NCI-H460 (cell line): Measurements from ENCODE around the gene SLC12A6.

DNA sequence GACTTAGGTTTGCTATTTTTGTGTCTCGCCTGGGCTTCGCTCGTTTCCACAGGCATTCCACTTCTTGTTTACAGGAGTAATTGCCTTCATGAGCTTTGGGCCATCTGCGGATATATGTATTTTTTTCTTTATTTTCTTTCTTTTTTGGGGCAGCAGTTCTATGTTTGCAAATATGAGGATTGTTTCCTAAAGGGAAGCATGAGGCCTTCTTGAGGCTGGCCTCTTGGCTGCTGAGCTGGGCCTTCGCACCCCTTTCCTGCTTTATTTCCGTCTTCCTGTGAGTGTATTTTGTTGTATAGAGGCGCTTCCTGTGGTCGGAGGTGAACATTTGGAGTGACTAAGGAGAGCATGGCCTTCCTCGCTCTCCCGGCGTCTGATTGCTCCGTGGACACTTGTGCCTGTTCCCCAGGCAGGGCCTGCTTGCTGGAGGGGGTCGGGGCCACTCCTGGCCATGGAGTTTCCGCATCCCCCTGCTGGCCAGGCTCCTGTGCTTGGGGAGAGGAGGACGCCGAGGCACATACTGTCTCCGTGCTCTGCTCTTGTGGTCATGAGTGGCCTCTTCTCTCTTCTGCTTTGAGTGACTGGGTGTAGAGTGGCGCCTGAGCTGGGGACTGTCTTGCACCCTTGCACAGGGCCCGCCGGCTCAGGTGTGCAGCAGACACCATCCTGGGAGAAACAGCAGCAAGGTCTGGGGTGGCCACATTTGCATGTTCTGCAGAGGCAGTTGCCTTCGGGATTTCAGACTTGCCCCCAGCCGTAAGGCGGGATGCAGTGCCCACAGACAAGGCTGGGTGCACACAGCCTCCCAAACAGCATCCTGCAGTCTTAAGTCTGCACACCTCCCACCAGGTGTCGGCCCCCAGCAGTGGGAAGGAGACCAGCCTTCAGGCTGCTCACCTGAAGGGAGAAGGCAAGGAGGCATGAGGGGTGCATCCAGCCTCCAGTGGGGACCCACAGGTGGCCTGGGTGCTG, 16.2 kb downstream of the KLF13 start:
RAMPAGE:
- cytosol, long total RNA, result no peak
- long total RNA, result no peak
- nucleus, long total RNA, result no peak

RAMPAGE:
- cytosol, long total RNA, result no peak
- long total RNA, result no peak
- nucleus, long total RNA, result no peak
Observed at GRCh38 chr15:31351254-31351775, 24.7 kb downstream of the KLF13 start.

GRCh38 chr15:31352765-31353889, 26.5 kb downstream of the KLF13 start:
RAMPAGE:
- cytosol, long total RNA, result no peak
- long total RNA, result no peak
- nucleus, long total RNA, result no peak

DNA sequence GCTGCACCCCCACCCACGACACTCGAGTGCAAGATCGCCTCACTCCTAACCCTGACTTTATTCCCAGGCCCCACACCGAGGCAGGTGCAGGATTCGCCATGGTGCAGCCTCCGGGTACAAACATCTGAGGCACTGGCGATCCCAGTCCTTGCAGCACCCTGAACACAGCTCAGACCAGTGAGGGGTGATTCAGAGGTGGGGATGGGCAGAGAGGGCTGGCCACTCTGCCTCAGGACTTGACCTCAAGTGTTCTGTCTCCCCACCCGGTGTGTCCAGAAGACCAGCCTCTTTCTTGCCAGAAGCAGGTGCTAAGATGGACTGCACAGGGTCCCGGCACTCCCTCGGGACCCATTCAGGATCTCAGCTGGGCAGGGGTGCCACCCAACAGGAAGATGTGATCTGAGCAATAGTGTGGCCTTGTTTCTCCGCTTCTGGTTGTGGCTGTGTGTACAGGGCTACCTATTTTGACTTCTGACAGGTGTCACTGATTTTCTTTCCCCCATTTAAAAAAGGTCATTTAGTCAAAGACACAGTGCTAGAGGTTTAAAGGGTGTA, 49.3 kb downstream of the KLF13 start:
RAMPAGE:
- cytosol, long total RNA, result no peak
- long total RNA, result no peak
- nucleus, long total RNA, result no peak

DNA sequence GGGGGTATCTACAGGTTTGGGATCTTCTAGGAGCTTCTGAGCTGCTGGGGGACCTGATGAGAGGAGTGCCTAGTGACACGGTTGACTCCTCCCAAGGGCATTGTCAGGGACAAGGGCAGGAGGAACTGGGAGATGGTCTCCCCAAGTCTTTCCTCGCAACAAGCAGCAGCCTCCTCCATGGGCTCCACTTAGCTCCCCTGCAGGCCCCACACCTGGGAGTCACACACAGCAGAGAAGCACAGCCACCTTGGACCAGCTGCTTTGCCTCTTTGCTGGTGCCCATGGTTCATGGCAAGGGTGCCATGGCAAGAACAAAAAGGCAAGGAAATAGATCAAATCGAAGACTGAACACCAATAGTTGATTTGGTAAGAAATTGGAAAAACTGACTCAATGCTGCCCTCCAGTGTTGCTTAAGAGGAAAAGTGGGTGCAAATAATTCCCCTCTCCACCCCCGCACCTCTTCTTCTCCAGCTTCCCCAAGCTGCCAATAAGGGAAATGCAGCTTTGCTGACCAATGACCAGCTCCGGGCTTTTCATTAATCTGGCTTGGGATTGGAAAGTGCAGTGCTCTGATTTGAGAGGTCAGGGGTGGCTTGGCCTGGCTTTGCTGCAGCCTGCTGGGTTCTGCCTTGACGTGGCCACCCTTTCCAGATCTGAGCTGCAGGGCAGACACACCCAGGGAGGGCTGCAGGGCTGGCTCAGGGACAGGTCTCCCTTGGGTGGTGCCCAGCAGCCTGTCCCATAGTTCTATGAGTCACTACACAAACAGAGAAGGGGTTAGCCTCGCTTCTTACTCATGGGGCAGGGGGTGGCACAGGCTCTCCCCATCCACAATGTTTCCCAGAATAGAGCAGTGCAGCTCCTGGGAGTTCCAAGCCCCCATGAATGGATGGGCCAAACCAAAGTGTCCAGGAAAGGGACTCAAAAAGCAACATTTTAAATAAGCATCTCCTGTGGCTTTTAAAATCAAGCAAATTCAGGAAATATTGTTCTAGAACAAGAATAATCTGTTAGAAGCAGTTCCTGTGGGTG, 162.0 kb downstream of the KLF13 start:
RAMPAGE:
- cytosol, long total RNA, result no peak
- long total RNA, result no peak
- nucleus, long total RNA, result no peak

DNA sequence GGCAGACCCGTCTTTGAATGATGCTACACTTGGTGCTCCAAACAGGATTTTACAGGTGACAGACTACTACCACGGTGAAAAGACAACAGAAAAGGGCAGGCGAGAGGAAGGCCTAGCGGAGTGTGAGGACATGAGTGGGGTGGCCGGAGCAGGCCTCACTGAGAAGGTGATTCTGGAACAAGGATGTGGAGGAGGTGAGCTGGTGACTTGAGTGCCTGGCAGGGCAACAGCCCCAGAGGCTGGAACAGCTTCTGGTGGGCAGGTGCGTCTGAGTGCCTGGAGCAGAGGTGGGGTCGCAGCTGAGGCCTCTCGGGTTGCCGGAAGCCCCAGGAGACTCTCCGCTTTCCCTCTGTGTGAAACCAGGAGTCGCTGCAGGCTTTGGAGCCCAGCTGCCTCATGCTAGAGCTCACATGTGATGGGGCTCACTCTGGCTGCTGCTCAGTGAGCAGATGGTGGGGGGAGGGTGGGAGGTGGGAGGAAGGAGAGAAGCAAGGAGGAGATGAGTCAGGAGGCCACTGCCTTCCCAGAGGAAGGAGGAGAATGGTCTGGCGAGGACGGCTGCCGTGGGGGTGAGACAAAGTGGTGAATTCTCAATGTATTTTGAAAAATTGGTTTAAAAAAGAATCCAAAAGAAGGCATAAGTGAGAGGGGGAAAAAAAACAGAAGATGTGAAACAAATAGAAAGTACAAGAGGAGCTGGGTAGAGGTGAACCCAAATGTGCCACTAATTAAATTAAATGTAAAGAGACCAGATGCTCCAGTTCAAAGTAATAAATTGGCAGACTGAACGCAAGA, 130.3 kb downstream of the OTUD7A start:
RAMPAGE:
- cytosol, long total RNA, result no peak
- long total RNA, result no peak
- nucleus, long total RNA, result no peak

GRCh38 chr15:32315501-32315932, 87.6 kb downstream of the GOLGA8K start:
RAMPAGE:
- cytosol, long total RNA, result no peak
- long total RNA, result no peak
- nucleus, long total RNA, result no peak

GRCh38 chr15:33150693-33151721, 43.5 kb downstream of the FMN1 start:
RAMPAGE:
- cytosol, long total RNA, result no peak
- long total RNA, result no peak
- nucleus, long total RNA, result no peak

DNA sequence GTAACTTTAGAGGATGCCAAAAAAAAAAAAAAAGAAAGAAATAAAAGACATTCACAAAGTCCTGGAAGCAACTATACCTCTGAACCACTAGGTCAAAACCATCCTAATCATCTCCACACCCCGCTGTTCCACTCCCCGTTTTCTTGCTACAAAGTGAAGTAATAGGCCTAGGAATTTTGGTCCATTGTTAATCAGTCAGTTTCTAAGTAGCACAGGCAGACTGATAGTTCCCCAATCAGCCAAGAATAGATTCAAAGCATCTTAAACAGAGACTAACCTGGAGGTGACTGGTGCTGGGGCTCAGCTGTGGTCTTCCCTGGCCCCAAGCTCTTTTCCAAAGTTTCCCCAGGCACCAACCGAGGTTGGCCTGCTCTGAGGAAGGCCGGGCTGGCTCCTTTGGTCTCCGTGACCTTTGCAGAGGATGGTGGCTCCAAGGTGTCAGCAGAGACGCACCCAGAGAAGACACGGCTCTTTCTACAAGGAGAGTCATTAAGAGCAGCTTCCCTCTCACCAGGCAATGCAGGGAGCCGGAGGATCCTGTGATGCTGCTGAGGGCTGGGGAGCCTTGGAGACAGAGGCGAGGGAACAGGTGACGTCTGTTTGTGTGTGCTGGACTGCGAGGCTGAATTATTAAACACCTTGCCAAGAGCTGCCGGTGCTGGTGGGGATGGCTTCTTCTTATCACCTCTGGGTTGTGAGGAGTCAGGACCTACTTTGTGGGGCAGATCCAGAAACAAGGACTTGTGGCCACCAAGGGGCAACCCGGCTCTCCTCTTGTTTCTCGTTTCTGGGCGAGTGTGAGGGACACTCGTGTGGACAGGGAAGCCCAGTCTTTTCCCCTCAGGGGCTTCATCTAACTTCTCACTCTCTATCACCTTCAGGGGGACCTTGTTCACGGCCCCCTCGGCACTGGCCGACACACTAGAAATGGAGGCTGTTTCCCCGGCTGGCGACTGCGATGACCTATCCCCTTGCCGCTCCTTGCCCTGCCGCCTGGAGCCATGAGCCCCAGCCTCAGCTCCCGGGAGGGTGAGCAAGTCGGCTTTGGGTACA, 41.4 kb downstream of the FMN1 start:
RAMPAGE:
- cytosol, long total RNA, result no peak
- long total RNA, result no peak
- nucleus, long total RNA, result no peak

GRCh38 chr15:33727509-33727962, 240.8 kb upstream of the CHRM5 start:
RAMPAGE:
- cytosol, long total RNA, result no peak
- long total RNA, result no peak
- nucleus, long total RNA, result no peak

DNA sequence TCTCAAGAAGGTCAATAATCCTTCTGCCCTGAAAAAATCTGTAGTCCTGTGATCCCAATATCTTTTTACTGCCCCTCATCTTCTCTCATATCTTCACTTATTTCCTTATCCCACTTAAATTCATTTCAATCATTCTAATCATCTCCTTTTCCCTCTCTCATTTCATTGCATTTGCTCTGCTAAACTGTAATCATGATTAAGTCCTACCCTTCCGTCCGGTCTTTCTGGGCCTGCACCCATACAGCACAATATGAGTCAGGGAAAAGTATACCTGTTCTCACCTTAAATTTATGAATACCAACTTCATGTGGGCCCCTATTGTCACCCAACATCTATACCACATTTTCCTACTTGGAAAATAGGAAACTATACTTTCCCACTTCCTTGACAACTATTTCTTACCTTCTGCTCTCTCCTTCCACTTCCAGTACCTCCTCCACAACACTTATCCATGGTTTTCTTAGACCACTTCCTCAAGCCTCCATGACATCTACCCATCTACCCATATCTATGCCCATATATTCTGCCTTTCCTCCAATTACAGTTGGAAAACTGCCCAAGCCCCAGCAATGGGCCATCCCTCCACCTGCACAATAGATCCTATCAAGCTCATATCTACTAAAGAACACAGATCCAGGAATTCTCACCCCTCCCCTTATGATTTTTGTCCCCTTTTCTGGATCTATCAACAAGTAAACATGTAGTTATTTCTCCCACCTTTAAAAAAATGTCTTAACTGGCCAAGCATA, 29.5 kb downstream of the CHRM5 start:
RAMPAGE:
- cytosol, long total RNA, result no peak
- long total RNA, result no peak
- nucleus, long total RNA, result no peak

DNA sequence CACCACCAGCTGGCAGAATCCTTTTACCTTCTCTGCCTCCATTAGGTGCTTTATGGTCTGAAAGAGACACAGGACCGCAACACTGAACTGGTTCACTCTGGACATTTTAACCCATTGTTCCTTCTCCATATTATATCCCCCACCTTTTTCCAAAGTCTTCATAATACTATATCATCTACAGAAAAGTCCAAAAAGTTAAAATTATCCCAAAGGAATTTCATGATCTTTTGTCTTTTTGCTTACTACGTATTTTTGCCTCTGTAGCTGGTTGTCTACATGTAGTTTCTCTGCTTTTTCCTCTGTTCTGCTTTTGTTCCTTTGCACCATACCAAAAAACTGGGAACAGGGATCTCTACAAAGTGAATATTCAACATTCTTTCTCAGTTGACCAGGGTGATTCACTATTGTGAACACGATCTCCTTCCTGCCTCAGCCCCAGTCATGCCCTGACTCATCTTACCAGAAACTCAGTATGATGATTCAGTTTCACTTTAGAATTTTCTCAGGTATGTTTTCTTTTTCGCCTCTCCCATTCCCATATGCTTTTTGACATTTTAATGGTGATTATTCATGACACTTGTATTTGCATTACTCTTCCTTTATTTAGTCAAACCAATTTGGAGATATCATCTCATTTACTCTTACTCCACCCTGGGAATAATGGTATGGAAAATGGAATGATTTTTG, 14.4 kb downstream of the EMC4 start:
RAMPAGE:
- cytosol, long total RNA, result no peak
- long total RNA, result no peak
- nucleus, long total RNA, result no peak

GRCh38 chr15:34337598-34338452, at the start of gene SLC12A6:
Gene SLC12A6, minus strand, starts transcription at chr15:34337781.
RAMPAGE:
- cytosol, long total RNA, result no peak
- long total RNA, result no peak
- nucleus, long total RNA, result no peak

RAMPAGE:
- cytosol, long total RNA, result no peak
- long total RNA, result no peak
- nucleus, long total RNA, result no peak
Observed at GRCh38 chr15:34653969-34655035, 70.9 kb upstream of the GOLGA8B start.

GRCh38 chr15:34662933-34663574, 79.6 kb upstream of the GOLGA8B start:
RAMPAGE:
- cytosol, long total RNA, result no peak
- long total RNA, result no peak
- nucleus, long total RNA, result no peak

RAMPAGE:
- cytosol, long total RNA, result no peak
- long total RNA, result no peak
- nucleus, long total RNA, result no peak
Observed at GRCh38 chr15:34986805-34987044, 1.4 kb downstream of the ZNF770 start.

GRCh38 chr15:35080908-35081384, 4.1 kb downstream of the NANOGP8 start:
RAMPAGE:
- cytosol, long total RNA, result no peak
- long total RNA, result no peak
- nucleus, long total RNA, result no peak

GRCh38 chr15:35158691-35159467, 73.8 kb upstream of the NANOGP8 start:
RAMPAGE:
- cytosol, long total RNA, result no peak
- long total RNA, result no peak
- nucleus, long total RNA, result no peak

RAMPAGE:
- cytosol, long total RNA, result no peak
- long total RNA, result no peak
- nucleus, long total RNA, result no peak
Observed at GRCh38 chr15:35307182-35307726, 222.2 kb upstream of the NANOGP8 start.

DNA sequence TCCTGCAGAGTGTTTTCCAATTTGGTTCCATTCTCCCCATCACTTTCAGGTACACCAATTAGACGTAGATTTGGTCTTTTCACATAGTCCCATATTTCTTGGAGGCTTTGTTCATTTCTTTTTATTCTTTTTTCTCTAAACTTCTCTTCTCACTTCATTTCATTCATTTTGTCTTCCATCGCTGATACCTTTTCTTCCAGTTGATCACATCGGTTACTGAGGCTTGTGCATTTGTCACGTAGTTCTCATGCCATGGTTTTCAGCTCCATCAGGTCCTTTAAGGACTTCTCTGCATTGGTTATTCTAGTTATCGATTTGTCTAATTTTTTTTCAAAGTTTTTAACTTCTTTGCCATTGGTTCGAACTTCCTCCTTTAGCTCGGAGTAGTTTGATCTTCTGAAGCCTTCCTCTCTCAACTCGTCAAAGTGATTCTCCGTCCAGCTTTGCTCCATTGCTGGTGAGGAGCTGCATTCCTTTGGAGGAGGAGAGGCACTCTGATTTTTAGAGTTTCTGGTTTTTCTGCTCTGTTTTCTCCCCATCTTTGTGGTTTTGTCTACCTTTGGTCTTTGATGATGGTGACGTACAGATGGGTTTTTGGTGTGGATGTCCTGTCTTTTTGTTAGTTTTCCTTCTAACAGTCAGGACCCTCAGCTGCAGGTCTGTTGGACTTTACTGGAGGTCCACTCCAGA, 155.4 kb downstream of the DPH6 start:
RAMPAGE:
- cytosol, long total RNA, result no peak
- long total RNA, result no peak
- nucleus, long total RNA, result no peak